M059J (cell line): Measurements from ENCODE around the genes SHCBP1, MYLK3, DNAJA2, CBLN1 and C16orf78.

GRCh38 chr16:35196449-35196720 lies 1737.0 kb downstream of the TP53TG3F start:
- RAMPAGE, long total RNA = no peak

DNA sequence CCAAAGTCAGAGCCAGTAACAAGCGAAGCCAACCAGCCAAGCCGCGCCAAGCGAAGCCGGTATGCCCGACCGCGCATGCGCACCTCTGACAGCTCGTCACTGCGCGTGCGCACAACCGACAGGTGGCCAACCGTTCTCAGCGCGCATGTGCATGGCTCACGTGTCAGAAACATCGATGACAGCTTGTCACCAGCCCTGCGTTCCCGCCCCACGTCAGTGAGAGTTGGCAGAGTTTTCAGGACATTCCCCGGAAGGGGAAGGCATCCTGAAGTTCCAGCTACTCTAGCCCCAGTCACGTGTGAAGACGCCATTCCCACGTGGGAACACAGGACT lies 52.2 kb downstream of the SHCBP1 start:
- RAMPAGE, long total RNA = no peak

GRCh38 chr16:46620632-46621709 lies at the start of gene SHCBP1:
SHCBP1 (minus strand) TSS chr16:46621379.
- RAMPAGE, long total RNA = start-site peak on the minus strand at chr16:46621370-46621385, 31 and 24 reads in 2 replicates

DNA sequence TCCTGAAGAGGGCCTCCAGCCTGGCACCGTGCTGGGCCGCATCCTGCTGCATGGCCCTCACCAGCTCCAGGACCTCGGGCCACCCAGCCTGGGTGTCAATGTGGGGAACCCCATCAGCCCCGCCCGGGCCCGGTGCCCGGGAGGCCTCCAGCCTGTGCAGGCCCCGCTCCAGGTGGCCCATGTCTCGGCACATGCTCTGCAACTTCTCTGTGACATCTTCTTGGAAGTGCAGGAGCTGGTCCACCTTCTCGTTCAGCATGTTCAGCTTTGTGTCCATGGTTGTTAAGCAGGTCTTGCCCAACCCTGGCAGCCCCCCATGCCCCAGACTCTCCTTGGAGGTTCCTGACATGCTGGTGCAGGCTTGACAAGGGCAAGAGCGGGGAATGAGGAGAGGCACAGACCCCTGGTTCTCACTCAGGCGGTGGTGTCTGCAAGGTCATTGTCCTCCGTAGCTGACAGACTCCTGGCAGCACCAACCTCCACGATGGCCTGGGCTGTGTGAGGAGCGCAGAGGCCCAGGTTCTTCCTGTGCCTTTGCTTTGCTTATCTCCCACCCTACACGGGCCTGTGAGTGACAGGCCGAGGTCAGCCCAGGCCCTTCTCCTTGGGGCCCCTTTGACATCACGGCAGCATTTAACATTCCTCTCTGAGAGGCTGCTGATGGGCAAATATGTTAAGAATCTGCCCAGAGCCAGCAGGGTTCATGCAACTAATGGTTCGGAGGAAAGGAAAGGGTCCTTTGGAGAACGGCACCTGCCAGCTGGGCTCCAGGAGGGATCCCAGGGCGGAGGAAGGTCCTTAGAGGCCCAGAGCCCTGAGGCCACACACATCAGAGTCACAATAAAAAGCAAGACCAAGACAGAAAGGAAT lies at the start of gene MYLK3:
MYLK3 (minus strand) TSS at position 500 of the 870 bp plus-strand sequence.
- RAMPAGE, long total RNA = no peak

DNA sequence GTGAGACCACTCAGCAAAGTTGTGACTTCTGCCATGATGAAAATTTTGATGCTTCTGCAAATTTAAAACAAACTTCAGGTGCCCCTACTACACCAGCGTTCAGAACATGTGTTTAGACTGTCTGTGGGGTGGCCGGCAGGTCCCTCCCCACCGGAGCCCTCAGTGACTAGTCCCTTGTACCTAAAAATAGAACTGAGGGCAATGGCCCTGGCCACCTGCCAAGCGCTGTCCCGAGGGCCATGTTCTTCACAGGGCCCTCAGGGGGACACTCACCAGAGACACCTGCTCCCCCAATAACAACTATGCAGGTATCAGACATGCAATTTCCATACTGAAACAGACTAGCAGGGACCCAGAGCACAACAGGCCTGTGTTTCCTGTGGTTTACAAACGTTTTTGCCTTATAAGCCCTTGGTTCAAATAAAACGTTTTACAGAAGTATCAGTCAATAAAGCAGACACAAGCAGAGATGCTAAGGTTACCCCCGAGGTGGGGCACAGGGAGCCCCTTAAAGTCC lies 629 bp upstream of the MYLK3 start:
- RAMPAGE, long total RNA = no peak

DNA sequence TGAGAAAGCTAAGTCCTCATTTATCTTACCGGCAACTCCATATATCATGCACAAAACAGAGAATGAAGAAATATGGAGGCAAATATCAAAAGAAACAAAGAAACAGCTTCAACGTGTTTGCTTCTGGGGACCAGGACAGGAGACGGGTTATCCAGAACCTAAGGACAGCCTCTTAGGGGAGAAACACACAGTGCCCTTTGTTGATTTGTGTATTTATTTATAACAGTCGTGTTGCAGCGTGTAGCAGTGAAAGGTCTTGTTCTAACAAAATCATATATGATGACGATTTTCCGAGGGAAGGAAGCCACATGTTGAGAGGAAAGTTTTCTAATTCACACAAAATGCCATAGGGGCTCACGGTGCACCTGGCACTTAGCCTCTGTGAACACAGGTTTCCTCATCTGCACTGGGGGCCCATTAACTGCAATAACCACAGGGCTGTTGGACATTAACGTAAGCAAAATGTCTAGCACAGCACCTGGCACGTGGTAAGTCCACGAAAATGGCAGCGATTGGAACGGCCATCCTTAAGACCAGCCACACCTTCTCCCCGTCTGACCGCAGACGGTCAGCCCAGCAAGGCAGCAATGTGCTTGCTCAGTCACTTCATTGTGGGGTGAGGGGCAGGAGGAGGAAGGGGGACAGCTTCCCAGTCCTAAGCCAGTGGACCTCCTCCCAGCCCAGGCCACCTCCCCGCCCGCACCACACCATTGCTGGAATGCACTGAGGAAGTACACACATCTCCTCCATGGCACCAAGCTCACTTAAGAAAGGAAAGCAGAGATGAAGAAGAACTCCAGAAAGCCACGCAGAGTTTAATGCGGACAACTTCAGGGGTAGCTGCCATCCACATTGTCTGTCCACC lies 8.4 kb upstream of the MYLK3 start:
- RAMPAGE, long total RNA = no peak

GRCh38 chr16:46762889-46763621 lies 14.9 kb upstream of the MYLK3 start:
- RAMPAGE, long total RNA = no peak

- RAMPAGE, long total RNA = no peak
Measured at GRCh38 chr16:46859812-46860196, 24.4 kb upstream of the GPT2 start.

DNA sequence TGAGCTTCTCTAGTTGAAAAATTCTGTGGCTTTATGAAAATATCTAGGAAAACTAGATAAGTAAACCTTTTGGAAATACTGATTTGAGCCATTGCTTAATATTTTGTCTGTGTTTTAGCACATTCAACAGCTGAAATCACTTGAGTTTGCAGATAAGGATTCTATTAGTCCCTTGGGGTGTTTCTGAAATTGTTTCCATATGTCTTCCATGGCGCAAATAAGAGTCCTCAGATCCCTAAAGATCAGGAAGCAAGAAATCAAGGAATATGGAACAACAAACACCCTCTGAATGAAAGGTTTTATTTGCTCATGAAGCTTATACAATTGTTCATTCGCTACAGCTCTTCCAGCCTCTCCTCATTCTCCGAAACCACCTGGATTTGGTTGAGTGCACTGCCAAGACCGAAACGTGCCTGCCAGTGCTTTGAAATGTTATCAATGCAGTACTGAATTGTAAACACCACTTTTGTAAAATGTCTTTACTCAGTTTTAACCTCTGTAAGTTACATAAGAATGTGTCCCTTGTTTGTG lies 7.8 kb upstream of the GPT2 start:
- RAMPAGE, long total RNA = no peak

DNA sequence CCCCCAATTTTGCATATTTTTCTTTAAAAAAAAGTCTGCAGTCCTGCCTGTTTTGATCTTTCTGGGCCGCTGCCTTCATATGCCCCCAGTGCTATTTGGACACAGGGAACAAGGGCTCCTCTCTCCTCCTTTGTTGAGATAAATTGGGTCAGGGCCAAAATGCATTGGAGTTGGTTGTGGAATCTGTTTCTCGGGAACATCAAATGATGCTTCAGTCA lies 26.9 kb downstream of the GPT2 start:
- RAMPAGE, long total RNA = no peak

GRCh38 chr16:46973525-46974158 lies at the start of gene DNAJA2:
DNAJA2 (minus strand) TSS chr16:46973674.
- RAMPAGE, long total RNA = start-site peak on the minus strand at chr16:46973643-46973682, 197 and 52 reads in 2 replicates

- RAMPAGE, long total RNA = no peak
Measured at GRCh38 chr16:47037430-47038628, 64.4 kb upstream of the DNAJA2 start.

GRCh38 chr16:47058585-47058987 lies 85.1 kb upstream of the DNAJA2 start:
- RAMPAGE, long total RNA = no peak

DNA sequence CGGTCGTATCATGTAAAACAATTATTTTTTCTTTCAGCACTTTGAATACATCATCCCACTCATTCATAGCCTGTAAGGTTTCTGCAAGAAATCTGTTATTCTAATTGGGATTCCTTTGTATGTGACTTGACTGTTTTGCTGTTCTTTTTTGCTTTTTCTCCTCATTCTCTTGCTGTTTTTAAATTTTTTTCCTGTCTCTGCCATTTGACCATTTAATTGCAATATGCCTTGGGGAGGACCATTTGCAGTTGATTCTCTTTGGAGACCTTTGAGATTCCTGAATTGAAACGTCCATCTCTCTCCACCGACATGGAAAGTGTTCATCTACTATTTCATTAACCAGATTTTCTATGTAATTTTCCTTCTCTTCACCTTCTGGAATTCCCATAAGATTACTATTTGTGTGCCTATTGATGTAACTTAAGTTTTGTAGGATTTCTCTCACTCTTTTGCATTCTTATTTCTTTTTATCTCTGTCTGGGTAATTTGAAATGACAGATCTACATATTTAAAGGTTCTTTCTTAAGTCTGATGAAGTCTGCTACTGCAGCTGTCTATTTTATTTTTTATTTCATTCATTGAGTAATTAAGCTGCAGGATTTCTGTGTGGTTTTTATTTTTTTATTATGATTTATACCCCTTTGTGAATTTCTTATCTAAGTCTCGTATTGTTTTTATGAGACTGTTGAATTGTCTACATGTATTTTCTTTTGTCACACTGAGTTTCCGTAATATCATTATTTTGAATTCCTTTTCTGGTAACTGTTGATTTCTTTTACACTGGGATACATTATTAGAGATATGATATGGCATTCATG lies 147.6 kb upstream of the NETO2 start:
- RAMPAGE, long total RNA = no peak

DNA sequence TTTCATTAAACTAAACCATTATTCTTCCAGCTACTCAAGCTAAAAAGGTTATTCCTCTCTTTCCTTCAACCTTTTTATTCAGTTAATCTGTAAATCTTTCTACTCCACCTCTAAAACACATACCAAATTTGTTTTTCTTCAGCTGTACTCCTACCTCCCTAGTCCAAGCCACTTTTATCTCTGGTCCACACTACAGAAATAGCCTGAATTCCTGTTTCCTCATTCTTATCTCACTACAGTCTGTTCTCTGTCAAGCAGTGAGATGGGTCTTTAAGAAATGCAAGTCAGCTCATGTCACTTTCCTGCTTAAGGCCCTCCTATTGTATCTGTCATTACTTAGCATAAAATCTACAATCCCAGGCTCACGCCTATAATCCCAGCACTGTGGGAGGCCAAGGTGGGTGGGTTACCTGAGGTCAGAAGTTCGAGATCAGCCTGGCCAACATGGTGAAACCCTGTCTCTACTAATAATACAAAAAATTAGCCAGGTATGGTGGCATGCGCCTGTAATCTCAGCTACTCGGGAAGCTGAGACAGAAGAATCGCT lies 7.0 kb downstream of the PHKB start:
- RAMPAGE, long total RNA = no peak

DNA sequence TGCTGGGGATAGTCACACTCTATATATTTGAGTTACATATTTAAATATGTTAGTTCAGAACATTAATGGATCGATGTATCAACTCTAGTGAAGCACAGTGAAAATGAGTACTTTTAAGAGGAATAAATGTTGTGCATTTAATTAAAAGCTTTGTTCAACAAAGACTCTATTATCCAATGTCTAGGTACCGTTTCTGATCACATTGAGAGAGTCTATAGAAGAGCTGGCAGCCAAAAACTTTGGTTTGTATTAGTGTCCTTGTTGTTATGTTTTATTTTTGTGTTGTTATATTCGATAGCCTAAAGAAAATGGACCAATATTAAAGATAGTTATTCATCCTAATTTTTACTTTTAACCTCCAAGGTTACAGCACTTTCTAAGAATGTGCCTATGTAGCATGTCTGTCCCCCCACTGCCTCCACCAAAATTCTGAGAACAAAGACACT lies 202.4 kb downstream of the PHKB start:
- RAMPAGE, long total RNA = no peak

DNA sequence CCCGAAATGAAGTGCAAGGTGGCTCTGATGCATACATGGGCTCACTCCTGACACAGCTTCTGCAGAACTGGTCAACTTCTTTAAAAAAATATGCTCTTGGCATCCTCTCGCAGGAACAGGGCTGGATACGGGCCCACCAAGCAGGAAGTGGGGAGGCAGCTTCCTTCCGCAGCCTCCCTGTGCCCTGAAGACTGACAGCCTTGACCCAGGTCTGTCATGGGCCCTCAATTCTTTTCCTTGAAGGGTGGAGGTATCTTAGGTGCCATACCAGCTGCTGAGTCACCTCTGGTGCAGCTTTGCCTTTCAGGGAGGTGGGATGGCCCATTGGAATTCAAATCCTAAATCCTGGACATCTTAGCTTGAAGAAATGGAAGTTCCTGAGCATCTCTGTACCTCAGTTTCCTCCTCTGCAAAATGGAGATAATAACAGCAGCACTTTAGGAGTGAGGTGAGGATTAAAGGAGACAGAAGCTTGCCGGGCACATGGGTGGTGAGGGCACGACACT lies 73.1 kb downstream of the N4BP1 start:
- RAMPAGE, long total RNA = no peak

GRCh38 chr16:48577296-48578152 lies 32.5 kb downstream of the N4BP1 start:
- RAMPAGE, long total RNA = no peak

DNA sequence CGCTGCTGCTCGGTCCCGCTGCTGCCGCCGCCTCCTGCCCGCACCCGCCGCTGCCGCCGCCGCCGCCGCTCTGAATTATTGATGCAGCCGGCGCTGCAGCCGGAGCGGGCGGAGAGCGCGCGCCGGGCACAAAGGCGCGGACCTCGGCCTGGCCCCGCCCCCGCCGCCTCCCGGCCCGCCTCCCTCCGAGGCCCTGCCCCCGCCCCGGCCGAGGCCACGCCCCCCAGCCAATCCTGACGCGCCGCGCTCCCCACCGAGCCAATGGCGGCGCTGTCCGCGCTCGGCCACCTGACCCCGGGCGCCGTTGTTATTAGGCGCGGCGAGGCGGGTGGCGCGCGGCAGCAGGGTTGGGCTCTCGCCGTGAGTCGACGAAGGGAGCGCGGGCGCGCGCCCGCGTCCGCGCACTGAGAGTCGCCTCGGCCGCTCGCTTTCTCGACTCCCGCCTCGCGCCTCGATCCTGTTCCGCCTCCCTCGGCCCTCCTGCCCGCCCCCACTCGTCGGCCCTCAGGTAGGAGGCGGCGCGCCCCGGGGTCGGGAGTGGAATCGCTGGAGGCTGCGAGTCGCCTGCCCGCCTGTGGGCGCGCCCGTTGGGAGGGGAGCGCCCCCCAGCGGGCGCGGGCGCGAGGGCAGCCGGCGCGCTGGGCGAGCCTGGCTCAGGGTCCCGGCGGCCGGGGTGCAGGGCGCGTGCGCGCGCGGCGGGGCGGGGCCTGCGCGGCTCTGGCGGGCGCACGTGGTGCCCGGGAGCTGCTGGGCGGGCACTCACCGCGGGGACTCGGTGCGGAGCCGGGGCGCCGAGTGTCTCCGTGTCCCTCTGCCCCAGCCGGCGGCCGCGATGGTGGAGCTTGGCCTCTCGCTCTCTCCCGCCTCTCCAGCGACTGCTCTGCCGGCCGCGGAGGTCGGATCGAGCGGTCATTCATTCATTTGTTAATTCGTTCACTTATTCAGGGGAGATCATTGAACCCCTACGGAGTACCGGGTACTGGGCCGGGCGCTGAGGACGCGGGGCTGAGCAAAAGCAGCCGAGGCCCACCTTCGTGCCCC lies at the start of gene CBLN1:
CBLN1 (minus strand) TSS at position 114 of the 1,041 bp plus-strand sequence.
- RAMPAGE, long total RNA = no peak

DNA sequence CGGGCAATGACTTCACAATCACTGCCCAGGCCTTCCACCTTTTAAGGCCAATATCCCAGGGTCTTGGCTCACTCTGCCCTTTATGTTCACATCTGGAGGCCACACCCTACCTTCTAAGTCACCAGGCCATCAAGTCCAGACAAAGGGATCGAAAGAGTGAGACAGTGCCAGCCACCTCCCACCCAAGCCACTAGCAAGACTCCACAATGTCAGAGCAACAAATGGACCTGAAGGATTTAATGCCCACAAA lies at the start of gene C16orf78:
C16orf78 (plus strand) TSS at position 71 of the 250 bp plus-strand sequence.
- RAMPAGE, long total RNA = no peak